Measurements from ENCODE around the genes SEC14L5 and EEF2KMT.

GRCh38 chr16:4876673-4877197 lies 29.5 kb downstream of the UBN1 start:
- PRO-cap = no peak

GRCh38 chr16:4885418-4886156 lies 38.3 kb downstream of the UBN1 start:
- PRO-cap = no peak

DNA sequence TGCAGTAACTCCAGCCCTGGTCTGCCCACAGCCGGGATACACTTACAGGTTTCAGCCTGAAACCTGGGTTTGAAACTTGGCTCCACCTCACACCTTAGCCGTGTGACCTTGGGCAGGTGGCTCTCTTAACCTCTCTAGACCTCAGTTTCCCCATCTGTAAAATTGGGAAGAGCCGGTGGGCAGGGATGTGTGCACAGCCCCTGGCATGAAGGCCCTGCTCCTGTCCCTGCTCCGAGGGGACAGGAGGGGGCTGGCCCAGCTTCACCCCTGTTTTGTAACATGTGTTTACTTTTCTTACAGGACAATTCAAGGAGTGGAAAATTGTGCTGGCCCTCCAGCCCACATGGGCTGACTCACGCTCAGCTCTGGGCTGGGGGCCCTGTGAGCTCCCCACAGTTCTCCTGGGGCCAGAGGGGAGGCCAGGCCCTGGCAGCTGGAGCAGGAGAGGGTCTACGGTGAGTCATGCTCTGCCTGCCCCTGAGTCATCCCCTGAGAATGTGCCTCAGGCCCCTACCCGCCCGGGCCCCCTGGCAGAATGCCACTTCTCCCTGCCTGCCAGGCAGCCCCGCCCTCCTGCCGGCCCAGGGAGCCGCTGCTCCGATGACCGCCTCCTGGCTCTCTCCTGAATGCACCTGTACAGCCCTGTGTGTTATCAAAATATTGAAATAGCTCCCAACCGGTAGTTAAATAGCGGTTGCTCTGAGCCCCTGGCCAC lies 7.7 kb upstream of the PPL start:
- PRO-cap = no peak

DNA sequence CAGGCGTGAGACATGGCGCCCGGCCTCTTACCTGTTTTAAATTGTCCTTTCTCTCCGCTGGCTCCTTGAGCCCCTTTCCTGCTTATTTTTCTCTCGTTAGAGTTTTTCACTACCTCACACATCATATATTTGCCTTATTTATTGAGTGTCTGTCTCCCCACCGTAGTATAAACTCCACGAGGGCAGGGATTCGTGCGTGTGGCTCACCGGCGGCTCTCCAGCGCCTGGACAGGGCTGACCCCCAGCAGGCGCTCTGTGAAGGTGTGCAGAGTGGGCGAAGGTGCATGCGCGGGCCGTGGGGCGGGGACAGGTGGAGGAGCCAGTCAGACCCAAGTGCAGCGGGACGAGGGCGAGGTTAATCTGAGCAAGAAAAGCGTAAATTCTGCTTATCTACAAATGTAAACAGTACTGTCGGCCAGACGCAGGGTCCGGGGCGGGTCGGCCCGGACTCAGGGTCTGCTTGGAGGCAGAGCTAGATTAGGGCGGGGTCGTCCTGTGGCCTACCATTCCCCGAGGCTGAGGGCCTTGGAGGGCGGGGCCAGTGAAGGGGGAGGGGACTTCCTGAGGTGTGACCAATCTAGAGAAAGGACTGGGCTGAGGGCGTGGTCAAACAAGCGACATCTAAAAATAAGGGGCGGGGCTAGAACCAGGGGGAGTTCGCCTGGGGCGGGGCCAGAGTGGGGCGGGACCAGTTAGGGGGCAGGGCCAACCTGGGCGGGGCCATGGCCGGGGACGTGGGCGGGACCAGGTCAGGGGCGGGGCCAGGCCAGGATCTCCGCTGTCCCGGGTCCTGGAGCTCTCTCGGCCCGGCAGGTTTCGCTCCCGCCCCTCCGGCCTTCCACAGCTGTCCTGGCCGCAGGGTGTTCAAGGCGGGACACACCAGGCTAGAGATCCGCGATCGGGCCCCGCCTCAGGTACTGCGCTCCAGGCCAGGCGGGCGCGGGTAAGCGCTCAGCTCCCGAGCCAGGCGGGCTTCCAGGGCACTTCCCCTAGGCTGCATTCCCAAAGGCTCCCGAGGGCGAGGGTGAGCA lies at the start of gene SEC14L5:
SEC14L5 (plus strand) TSS at position 799 of the 1,031 bp plus-strand sequence.
- PRO-cap = no peak

DNA sequence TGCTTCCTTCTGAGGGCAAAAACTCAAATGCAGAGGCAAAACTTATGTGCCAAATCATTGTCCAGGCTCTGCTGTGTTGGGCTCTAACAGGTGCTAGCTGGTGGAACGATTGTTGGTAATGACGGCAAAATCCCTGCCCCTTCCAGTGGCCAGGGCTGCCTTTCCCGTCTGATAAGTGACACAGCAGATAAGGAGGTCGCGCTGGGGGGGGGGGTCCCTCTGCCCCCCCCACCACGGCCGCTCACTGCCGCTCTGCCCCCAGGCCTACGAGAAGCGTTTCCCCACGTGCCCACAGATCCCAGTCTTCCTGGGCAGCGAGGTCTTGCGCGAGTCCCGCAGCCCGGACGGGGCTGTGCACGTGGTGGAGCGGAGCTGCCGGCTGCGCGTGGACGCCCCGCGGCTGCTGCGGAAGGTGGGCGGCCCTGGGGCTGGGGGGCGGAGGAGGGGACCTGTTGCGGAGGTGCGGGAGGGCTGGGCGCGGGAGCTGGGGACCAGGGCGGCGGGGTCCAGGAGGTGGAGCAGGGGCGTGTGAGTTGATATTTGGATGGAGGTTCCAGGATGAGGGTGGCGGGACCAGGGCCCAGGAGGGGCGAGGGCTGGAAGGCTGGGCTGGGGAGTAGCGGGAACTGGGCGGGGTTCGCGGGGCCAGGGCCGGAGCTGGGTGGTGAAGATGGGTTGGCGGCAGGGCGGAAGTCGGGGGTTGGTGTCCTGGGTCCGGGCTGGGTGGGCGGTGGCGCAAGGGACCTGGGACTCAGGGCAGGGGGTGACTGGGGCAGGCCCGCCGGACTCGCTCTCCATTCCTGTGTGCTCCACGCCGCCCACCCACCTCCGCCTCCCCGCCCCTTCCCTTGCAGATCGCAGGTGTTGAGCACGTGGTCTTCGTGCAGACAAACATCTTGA lies 29.4 kb downstream of the SEC14L5 start:
- PRO-cap = no peak

GRCh38 chr16:5089915-5090942 lies 7.4 kb downstream of the EEF2KMT start:
- PRO-cap = no peak

DNA sequence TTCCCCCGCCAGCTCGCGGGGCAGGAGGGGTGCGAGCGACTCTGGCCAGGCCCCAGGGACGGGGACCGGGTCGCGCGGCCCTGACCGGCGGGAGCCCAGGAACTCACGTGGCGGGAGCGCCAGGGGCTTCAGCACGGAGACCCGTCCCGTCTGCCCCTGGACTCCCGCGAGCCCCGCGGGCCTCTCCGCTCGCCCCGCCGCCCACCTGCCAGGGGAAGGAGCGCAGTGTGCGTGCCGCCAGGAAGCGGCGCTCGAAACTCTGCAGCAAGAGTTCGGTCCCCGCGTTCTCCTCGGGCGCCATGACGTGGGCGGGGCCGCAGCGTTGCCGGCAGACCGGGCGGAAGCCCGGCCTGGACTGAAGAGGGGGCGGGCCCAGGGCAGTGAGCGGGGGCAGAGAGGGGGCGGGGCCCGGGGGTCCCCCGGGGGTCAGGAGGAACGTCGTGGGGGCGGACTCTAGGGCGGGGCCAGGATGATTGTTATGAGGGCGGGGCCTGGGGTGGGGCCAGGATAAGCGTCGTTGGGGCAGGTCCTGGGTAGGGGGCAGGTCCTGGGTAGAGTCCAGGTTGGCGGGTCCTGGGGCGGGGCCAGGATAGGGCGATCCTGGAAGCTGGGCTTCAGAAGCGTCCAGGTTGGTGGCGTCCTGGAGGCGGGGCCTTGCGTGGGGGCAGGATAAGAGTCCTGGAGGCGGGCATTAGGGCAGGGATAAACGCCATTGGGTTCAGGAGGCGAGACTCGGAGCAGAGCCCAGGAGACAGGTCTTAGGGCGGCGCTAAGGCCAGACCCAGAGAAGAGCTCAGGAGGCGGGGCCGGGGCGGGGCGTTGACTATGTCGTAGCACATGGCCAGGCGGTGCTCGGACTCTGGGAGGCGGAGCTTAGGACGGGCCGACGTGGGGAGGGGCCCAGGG lies at the start of gene EEF2KMT:
EEF2KMT (minus strand) TSS at position 357 of the 906 bp plus-strand sequence.
- PRO-cap = no peak

GRCh38 chr16:5335616-5335847 lies 237.9 kb upstream of the EEF2KMT start:
- PRO-cap = no peak

DNA sequence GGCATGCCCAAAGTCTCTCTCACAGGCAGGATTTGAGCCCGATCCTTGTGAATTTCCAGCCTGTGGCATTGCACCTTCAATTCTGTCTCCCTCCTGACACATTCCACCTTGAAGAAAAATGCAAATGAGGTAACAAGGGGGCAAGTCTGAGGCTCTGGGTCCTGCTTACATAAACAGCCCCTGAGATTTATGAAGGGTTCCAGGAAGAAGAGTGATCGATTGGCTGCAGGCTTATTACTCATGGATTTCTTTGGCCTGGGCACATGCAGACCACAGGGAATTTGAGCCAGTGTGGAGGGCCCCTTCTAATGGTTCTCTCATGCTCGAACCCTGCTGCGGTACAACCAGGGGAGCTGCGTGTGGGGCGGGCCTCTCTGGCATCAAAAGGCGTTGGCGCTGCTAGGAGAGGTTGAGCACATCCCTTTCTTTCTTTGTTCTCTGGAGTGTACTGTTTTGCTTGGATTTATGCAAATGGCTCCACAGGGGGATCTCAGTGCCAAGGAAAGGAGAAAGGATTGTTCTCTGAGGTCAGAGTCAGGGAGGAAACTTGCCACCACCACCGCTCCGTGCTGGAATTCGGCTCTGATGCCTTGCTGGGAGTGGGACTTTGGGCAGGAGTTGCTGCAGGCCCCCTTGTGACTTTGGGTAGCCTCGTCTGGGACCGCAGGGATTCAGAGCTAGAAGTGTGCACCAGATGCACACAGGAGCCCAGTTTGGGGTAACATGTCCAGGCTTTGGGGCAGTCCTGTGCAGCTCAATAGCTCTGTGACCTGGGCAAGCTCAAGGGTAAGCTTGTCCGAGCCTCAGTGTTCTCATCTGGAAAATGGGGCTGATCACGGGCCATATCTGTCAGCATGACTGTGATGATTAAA lies 352.8 kb upstream of the EEF2KMT start:
- PRO-cap = no peak

DNA sequence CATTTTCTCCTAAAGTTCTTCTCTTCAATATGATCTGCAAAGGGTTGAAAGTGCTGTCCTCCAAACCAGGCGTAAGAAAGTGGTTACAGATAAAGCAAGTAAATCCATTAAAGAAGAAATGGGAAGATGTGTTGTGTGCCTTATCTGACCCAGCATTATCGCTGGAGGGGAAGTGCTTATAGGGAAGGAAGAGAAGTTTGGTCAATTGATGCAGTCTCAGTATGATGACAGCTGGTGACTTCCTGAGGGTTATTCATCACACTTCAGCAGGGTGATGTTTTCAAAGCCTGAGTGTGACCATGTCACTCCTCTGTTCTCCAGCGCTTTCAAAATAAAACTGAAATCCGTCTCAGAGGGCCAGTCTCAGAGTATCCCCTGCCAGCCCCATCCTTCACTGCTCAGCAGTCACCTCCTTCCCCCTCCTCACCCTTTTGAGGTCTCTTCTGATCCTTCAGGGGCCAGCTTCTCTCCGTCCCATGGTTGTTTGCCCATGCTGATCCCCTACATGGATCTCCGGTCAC lies 808.5 kb downstream of the RBFOX1 start:
- PRO-cap = no peak

GRCh38 chr16:8108646-8109947 lies 481.2 kb downstream of the TMEM114 start:
- PRO-cap = no peak

DNA sequence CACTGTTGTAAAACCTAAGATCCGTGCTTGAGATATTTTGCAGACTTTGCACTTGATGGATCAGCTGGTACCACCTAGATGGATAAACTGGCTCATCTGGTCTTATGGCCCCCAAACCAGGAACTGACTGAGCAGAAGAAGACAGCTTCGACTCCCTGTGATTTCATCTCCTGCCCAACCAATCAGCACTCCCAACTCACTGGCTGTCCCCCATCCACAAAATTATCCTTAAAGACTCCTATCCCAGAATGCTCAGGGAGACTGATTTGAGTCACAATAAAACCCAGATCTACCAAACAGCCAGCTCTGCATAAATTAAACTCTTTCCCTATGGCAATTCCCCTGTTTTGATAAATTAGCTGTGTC lies 477.2 kb downstream of the TMEM114 start:
- PRO-cap = no peak

DNA sequence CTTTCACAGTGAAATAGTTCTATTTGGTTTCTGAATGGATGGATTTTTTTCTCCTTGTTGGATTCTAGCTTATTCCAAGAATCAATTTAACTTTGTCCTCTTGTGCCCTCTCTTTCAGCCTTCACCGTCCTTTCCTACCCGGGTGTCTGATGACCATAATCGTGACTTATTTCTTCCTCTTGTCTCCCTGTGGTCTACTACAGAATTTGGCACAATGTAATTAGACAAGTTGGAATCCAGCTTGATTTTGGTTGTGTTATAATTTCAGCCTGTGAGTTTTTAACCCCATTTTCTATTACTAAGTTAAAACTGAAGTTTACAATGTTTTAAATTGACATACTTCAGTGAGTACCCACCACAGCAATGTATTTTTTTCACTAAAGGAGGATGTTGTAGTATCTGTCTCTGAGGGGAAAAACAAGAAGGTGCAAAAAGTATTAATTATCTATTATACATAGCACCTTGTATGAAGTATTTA lies 262.0 kb downstream of the TMEM114 start:
- PRO-cap = no peak

DNA sequence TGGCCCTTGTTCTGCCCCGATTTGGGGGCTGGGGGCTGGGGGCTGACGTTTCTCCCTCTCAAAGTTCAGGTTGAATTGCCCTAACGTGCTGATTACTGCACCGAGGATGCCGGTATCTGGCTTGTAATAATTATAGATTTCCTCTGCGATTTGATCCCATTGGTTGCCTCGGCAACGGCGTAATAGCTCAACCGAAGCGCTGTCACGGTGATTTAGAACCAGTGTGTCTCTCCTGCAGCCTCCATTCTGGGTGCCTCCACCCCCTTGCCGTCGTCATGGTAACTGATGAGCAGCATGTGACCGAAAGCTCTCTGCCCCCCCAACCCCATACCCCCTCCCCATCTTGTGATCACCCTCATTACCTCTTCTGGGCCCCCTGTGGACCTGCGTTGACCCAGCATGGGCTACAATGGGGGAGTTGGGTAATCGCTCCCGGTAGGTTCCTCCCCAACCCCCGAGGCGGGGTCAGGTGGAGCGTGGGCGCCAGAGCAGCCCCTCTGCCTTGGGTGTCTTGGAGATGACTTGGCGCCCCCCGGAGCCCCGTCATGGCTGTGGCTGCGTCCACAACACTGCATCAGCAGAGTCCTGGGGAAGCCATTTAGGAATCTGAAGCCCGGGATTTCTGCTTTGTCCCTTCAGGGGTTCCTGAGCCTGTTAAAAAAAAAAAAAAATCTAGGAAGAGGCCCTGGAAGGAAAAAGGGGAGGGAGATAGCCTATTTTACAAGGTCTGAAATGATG lies 38.4 kb downstream of the ABAT start:
- PRO-cap = no peak

DNA sequence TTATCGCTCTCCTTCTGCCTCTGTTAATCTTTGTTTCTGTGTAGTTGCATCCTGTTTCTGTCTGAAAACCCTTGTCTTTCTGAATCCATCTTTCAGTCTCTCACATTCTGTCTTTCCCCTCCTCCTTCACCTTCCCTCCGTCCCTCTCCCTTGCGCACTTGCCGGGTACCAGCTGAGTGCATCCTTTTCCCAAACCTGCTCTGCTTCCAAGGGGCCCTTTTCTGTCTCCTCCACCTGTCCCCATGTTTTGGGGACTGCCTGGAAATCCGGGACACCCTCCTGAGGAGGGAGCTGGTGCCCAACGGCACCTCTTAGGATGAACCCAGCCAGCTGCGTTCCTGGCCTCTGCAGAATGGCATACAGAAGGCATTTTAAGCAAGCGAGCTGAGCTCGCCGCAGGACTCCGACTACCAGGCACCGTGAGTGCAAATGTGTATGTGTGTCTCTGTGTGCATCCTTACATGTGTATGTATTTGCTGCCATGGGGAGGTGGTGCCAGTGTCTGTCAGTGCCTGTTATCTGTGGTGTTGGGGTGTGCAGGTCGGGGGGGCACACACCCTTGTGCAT lies 39.1 kb downstream of the ABAT start:
- PRO-cap = no peak

GRCh38 chr16:8730267-8731074 lies 56.1 kb downstream of the ABAT start:
- PRO-cap = no peak

DNA sequence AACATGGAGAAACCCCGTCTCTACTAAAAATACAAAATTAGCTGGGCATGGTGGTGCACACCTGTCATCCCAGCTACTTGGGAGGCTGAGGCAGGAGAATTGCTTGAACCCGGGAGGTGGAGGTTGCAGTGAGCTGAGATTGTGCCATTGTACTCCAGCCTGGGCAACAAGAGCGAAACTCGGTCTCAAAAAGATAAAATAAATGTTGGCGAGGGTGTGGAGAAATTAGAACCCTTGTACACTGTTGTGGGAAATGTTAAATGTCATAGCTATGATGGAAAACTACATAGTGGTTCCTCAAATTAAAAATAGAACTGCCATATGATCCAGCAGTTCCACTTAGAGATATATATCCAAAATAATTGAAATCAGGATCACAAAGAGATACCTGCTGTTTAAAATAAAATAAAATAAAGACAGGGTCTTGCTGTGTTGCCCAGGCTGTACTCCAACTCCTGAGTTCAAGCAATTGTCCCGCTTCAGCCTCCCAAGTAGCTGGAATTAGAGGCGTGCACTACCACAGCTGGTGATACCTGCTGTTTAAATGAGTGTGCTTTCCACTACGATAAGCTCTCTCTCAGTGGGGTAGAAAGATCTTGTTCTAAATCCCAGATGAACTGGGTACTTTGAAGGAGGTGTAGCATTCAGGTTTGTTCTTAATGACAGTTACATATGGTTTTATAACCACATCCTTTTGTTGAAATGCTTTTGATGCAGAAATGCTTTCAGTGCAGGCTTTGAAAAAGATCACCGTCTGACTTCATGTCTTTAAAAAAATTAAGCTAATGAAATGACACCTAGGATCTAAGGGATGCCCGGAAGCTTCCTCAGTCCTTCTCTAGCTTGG lies 19.1 kb downstream of the PMM2 start:
- PRO-cap = no peak

DNA sequence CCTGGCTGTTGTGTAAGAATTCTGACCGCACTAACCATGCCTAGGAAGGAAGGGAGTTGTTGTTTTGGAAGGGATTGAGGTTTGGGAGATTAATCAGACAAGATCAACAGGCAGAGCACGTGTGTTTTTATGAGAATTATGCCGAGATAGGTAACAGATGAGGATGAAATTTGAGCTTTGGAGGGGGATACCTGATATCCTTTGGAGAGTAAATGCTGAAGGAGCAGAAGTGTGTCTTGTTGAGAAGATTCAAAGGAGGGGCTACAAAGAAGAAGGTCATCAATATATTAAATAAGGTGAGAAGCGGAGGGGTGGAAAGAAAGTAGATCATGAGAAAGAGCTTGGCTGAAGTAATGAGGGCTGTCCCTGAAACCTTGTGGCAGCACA lies 26.7 kb downstream of the CARHSP1 start:
- PRO-cap = no peak

- PRO-cap = no peak
Measured at GRCh38 chr16:8849064-8849715, 19.6 kb downstream of the CARHSP1 start.

DNA sequence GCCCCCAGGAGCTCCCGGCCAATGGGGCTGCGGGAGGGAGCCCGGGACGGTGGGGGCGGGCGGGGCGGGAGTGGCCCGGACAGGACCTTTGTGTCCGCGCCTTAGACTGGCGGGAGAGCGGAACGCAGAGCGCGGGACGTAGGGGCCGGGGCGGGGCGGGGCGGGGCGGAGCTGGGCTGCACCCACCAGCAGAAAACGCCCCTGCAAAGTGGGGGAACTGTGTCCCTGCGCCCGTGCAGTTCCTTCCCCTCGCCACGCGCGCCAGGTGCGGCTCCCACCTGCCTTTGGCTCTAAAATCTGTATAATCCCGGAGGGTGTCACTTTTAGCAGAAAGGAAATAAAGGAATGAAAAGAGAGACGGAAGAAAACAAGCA lies 245 bp upstream of the CARHSP1 start:
- PRO-cap = no peak

Data from neutrophil (primary cell).